Ileum (tissue), 1 donor: Measurements from ENCODE around the gene POLR3H.

DNA sequence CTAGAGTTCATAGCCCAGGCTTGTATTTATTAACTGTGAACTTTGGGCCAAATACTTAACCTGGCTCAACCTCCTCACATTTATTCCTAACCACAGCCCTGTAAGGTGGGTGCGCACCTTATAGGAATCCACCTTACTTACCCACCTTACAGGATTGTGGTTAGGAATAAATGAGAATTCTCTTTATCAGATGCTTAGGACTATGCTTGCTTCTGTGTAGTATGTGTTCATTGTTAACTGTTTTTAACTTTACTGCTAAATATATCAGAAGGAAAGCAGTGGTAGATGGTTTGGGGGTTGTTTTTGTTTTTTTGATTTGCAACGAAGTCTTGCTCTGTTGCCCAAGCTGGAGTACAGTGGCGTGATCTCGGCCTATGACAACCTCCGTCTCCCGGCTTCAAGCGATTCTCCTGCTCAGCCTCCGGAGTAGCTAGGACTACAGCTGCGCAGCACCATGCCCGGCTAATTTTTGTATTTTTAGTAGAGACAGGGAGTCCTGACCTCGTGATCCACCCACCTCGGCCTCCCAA is 6.4 kb downstream of the EP300 start:
- PRO-cap = no peak

DNA sequence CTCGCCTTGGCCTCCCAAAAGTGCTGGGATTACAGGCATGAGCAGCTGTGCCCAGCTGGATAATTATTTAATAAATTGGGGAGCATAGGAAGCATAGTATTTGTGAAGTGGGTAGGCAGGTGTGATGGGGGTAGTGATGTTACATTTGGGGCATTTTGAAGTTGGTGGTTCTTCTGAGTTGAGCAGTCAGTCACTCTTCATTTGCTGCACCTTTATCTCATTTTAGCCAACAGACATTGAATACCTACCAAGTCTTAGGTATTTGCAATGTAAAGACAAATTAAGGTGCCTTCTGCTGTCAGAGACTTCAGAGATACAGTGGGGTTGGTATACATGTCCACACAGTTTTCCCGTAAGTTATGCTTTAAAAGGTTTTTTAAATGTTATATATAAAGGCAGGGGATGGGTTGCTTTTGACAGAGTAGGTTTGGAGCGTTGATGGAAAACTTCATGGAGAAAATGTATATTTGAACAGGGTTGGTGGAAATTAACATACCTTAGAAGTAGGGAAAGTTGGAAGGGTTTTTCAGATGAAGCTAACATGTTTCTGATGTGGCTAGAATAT is 10.8 kb downstream of the EP300 start:
- PRO-cap = no peak

DNA sequence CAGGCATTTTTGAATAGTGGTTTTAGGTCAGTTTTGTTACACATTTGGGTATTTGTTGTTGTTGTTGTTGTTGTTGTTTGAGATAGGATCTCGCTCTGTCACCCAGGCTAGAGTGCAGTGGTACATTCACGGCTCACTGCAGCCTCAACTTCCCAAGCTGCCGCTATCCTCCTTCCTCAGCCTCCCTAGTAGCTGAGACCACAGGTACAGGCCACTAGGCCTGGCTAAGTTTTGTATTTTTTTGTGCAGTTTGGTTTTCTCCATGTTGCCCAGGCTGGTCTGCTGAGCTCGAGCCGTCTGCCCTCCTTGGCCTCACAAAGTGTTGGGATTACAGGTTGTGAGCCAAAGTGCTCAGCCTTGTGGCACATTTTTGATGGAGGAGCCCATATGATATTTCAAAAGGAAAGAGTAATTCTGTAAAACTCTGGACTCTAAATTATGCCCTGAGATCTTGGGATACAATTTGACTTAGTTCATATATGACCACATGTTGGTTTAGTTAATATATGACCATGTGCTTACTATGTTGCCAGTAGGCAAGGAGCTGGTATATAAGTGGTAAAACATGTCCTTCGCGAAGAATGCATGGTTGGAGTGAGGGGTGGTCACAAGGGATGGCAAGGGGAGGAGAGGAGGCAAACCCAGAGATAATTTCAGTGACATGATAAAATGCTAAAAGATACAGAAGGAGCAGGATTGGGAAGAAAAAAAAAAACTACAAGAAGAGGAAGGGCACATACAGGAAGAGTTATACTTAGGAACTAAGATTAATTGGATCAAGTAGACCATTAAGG is 21.9 kb downstream of the EP300 start:
- PRO-cap = no peak

- PRO-cap = unidirectional peak, minus-strand start at chr22:41181999
Measured at GRCh38 chr22:41181815-41182231, 23.3 kb upstream of the L3MBTL2 start.

DNA sequence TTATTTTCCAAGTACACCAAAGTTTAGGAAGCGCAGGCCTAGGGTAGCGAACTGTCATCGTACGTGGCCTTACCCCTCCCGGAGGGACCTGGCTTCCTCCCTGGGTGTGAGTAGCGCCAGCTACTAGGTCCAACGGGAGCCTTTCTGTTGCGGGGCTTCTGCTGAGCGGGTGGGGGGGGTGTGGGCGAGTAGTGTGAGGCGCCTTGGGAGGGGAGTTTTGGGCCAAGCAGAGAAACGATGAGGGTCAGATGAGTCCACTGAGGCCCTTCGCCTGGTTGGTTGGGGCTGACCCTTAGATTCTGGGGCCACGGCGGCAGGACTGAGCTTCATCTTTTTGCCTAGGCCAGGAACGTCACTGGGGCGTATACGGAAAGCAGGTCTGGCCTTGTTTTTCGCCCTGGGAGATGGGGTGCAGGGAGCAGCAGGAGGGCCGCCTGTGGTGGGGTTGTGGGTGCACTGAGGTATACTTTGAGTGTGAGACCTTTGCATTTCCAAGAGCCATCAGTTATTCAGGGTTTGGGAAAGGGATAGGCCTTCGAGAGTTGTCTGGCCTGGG is 948 bp downstream of the TEF start:
- PRO-cap = bidirectional peak, plus-strand start at position 402 of the sequence, minus-strand start at position 336 of the sequence

GRCh38 chr22:41411416-41412236 is 29.9 kb downstream of the TEF start:
- PRO-cap = no peak

DNA sequence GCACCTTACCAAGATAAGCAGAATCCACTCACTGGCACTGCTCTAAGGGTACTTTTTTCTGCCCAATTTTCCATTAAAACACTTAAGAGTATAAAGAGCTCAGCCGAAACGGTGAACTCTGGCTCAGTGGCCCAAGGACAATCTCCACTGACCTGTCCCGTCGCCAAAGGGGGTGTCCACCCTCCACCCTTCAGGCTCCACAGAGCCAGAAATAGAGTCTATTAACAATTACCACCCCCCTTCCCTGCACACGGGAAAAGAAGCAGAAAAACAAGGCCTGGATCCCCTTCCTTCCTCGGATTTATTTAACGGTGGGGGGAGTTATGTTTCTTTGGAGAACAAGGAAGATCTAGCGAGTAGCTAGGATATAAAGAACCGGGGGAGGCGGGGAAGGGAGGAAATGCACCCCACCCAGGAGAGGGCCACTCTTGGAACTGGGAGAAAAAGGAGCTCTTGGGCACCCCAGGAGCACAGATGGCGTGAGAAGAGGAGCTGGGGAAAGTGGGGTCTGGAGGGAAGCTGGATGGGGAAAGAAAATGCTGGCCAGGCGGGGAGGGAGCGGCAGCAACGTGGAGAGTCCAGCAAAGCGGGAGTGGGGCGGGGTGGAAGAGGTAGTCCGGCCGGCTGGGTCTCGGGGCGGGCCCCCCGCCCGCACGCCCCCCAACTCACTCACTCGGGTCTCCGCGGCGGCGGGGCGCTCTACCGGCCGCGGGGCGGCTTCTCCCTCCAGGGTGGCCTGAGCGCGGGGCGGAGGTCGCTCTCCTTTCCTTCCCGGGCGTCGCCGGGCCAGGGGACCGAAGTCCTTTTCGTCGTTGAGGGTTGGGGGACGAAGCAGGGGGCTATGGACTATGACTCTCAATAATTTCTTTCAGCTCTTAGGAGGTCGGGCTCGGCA is 648 bp downstream of the TOB2 start:
- PRO-cap = unidirectional peak, plus-strand start at position 473 of the sequence; bidirectional peak, plus-strand start at position 584 of the sequence, minus-strand start at position 583 of the sequence; bidirectional peak, plus-strand start at position 812 of the sequence, minus-strand start at position 738 of the sequence

- PRO-cap = unidirectional peak, minus-strand start at chr22:41544490
Measured at GRCh38 chr22:41543906-41545162, at the start of gene POLR3H. Gene POLR3H (minus strand): TSS chr22:41544470.

DNA sequence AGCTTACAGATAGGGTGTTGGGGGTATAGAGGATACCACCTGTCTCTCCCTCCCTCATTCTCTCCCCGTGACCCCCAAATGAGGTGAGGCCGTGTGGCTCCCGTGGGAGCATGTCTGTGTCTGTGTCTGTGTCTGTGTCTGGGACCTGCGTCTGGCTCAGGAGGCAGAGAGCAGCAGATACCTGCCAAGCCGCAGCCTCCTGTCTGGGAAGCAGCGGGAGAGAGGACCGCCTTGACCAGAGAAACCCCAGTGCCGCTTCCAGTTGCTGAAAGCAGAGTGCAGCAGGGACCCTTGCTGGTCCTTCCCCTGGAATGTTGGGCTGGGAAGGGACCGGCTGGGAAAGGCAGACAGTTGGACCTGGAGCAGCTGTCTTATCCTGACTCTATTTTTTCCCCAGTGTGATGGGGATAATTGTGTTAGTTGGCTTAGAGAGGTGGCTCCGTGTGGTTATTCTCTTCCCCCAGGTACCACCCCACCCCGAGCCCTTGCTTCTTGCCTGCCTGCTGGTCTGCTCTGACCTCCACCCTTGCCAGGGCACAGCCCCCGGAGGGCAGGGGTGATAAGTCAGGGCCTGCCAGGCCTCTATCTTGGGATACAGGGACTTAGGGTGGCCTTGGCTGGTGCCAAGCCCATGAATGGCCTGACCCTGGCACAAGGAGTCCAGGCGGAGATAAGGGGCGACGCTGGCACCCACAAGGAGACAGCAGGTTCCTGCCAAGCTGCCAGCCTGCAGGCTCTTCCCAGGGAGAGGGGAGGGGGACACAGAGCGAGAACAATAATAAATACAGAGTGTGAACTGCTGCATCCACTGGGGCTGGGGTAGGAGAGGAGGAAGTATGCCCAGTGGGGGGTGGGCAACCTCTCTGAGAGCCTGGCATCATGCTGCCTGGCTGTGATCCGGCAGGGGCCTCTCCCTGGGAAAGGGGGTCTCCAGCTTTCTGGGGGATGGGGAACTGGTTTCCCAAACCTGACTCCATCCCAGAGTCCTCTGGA is 777 bp downstream of the CSDC2 start:
- PRO-cap = no peak

GRCh38 chr22:41800820-41801556 is 509 bp downstream of the CCDC134 start:
- PRO-cap = bidirectional peak, plus-strand start at chr22:41801085, minus-strand start at chr22:41801062

DNA sequence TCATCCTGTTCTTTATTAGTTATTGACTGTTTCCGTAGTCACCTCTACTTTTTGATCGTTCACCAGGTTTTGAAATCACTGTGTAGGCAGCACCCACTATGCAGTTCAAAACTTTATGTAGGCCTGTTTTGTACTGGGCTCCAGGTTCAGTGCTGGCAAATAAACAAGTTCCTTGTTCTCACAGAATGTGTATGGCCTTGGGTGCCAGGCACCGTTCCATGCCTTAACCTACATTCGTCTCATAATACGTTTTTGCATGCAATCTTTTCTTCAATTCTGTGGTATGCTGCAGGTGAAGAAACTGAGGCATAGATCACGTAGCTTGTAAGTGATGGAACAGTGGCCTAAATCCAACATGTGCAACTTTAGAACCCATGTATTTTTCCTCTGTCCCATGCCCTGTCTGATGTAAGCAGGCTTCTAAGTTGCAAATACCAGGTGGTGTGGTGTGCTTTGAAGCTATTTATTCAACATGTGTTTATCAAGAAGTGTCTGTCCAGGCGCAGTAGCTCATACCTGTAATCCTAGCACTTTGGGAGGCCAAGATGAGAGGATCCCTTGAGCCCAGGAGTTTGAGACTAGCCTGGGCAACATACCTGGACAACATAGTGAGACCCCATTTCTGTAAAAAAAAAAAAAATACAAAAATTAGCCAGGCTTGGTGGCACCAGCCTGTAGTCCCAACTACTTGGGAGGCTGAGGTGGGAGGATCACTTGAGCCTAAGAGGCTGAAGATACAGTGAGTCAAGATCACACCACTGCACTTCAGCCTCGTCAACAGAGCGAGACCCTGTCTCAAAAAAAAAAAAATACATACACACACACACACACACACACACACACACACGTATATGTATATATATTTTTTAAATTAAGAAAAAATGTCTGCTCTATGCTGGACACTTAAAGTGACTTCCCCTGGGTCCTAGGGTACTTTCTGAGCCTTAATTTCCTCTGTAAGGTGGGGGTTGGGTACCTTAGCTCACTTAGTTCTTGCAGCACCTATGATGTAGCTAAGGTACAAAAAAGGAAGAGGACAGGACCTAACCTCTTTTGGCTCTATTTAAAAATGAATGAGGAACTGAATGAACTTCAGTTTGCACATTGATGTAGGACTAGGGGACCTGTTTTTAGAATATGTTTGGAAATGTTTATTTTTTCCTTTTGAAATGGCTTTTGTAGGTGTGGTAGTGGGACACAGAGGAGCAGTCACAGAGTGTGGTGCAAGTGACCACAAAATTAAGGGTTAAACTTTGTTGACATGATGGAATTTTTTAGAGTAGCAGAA is 10.8 kb downstream of the SREBF2 start:
- PRO-cap = no peak

GRCh38 chr22:41846617-41847312 is 13.9 kb downstream of the SREBF2 start:
- PRO-cap = no peak

- PRO-cap = no peak
Measured at GRCh38 chr22:41857481-41858114, 24.7 kb downstream of the SREBF2 start.

GRCh38 chr22:41870821-41871352 is 38.0 kb downstream of the SREBF2 start:
- PRO-cap = no peak

- PRO-cap = no peak
Measured at GRCh38 chr22:41900717-41901254, 14.1 kb downstream of the SHISA8 start.

DNA sequence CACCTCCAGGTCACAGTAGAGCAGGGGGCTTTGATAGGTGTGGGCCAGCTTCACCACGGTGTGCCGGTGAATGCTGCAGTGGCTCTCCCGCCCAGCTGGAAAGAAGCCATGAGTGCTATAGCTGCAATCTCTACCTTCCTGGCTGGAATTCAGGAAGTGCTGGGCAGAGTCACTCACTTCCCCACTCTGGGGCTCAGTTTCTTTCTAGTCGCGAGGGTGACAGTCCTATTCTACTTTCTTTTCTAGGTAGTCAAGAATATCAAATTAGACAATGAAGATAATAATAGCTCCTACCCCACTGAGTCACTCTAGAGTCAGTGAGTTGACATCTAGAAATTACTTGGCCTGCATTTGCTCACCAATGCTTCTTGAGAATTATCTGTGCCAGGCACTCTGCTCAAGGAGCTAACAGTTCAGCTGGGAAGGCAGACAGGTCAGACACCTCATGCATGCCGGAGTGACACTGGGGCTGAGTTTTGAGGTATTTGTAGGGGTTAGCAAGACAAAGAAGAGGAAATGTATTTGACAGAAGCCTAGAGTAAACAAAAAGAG is 3.3 kb downstream of the CENPM start:
- PRO-cap = no peak

DNA sequence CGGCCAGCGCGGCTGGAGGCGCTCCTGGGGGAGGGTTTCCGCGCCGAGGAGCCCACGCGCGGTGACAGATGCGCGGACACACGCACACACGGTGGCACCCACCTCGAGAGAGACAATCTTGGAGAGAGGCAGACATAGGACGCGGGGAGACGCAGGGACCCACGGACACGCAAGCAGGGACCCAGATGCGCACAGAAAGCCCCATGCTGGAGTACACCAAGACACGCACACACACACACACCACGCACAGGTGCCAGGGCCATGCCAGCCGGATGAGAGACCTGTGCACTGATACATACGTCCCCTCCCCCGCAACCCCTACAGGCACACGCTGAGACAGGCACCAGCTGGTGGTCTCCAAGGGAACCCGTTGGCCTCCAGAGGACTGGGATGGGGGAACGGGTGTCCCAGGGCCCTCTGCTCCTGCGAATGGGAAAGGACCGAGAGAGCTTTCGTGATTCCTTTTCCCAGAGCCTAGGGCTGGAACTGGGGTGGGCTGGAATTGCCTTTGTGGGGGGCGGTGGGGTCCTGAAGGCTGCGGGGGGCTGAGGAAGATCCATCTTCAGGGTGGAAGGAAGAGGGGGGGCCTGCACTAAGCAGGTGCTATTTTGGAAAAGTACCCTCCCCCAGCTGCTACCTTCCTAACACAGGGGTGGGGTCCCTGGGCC is 8.0 kb downstream of the SEPTIN3 start:
- PRO-cap = no peak

DNA sequence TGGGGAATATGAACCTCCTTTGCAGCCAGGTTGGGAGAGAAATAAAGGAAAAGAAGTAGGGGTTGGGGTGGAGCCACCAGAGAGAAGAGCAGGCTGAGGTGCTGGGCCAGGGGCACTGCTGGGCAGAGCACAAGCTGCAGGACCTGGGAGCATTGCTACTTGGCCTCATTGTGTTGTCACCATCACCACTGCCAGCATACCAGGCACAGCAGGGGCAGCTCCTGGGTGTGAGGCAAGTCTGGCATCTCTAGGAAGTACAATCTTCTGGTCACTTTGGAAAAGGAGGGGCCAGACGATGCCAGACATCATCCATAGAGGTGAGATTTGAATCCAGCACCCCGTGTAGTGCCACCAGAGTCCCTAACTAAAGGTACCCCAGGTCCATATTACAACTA is 11.2 kb downstream of the NAGA start:
- PRO-cap = no peak

DNA sequence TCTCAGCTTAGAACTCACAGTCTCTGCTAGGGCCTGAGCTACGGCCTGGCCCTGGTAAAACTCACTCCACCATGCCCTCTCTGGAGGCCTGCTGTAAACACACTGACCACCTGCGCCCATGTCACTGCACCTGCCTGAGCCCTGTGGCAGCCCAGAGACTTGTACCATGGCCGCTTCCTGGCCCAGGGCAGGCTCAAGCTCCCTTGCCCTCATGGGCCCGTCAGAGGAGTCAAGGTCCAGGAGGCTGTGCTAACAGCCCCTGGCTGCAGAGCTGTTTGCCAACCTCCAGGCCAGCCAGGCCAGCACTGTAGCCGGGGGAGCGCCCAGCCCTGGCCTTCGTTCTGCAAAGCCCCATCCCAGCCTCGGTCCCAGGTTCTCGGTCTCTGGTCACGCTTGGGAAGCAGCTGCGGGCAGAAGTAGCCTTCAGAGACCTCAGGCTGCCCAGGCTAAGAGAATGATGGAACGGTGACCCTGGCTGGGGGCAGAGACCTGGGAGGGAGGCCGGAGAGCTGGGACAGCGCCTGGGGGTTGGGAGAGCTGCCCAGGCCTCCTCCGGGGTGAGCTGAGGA is 11.8 kb upstream of the TCF20 start:
- PRO-cap = no peak

DNA sequence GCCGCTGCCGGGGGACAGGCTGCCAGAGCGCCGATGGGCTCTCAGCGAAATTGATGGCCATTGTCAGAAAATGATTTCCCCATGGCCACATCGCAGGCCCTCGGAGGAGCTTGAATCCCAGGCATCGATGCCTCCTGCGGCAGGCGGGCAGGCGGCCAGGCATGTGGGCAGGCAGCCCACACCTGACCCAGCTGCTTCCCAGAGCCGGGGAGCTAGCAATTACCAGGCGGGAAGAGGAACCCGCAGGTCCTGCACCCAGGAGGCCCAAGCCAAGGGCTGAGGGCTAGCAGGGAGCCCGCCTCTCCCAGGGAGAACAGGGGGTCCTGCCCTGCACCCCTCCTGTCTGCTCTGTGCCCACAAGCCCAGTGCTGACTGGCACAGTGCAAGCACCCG is 43.9 kb upstream of the TCF20 start:
- PRO-cap = no peak